Rectum (tissue), 1 donor: ENCODE measurements around a stretch of chr5.

- PRO-cap = no peak
Observed at GRCh38 chr5:131765959-131766577, 30.7 kb downstream of the FNIP1 start.

DNA sequence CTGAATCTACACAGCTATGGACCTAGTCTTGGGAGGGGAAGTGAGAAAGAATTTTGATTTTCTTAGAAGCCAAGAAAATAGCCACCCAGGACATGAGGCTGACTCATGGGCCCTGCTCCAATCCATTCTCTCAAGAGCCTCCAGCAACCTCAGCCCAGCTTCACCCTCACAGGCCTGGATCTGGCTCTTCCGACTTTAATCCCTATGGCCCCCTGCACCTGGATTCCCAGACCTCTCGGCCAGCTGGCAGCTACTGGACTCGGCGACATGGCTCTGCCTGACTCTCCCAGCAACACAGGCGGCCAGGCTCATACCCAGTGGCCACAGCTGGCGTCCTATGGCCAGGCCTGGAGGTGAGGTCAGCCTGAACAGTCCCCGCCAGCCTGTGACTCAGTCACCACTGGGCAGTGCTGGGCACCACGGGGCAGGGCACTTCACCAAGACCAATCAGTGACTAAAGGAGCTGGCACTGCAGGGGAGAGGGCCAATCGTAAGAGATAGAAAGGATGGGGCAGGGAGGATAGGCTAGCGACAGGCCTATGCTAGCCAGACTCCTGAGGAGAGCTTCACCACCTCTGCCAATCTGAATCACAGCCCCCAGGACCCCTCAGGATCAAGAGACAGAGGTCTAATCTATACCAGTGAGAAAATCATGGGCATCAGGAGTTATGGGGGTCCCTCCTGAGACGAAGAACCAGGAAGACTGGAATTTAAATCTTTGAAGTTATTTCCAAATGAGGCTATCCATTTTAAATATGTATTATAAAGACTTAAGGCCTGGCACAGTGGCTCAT, 6.1 kb upstream of the PDLIM4 start:
- PRO-cap = no peak

- PRO-cap = no peak
Observed at GRCh38 chr5:132390464-132391207, 21.1 kb downstream of the SLC22A5 start.

DNA sequence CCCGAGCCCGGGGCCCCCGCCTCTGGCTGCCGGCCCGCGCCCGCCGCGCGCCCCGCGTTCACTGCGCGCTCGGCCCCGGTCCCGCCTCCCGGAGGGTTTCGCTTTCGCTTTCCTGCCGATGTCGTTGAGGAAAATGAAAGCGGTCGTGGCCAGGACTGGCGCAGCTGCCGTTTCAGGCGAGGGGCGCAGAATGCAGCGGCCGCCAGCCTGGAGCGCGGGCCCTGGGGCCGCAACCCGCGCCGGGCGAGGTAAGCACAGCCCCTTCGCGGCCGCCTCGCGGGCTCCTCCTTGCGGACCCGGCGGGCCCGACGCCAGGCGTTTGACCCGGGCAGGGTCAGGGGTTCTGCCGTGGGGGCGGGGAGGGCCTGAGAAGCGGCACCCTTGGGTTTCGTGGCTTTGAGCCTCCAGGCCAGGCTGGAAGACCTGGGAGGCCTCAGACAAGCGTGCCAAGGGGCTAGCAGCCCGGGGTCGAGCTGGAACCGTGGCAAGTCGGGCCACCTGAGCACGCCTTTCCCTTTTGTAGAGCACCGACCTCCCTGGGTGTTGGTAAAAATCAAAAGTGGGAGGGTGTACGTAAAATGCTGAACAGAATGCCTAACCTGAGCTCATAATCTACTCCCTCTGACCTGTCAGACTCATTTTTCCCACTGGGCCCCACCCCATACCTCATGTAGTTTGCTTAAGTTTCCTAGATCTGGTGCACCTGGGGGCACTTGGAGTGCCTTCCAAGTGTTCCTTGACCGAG, 41.5 kb downstream of the SLC22A5 start:
- PRO-cap = bidirectional peak, plus-strand start at position 136 of the sequence, minus-strand start at position 53 of the sequence; bidirectional peak, plus-strand start at position 349 of the sequence, minus-strand start at position 290 of the sequence; bidirectional peak, plus-strand start at position 691 of the sequence, minus-strand start at position 649 of the sequence

DNA sequence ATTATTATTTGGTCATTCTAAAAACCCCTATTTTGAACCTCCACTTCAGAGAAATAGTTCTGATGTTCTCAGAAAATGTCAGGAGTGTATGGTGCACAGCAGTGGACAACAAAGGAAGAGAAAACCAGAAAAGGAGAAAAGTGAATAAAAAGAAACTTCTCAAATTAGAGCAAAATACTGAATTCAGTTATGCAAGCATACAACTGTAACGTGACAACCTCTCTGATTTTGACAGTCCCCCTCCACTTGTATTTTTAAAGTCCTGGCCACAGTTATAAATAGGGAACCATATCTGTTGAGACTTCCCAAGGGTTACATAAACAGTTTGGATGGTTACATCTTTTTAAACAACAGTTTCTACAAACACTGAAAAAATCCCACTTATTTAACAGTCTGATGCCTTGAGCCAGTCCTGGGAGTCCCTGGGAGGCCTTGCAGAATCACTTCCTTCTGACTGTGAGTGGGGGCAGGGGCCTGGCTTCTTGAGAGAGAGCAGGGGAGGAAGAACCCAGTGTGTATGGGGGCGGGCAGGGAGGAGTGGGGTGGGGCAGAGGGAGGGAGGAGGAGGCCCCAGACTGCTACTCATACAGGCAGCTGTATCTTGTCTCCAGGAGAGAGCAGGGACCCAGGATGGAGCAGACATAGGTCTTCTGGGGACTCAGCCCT, 53.1 kb downstream of the IRF1 start:
- PRO-cap = bidirectional peak, plus-strand start at position 610 of the sequence, minus-strand start at position 452 of the sequence

- PRO-cap = no peak
Observed at GRCh38 chr5:132459127-132459924, 31.2 kb downstream of the IRF1 start.

- PRO-cap = no peak
Observed at GRCh38 chr5:132463086-132463859, 27.3 kb downstream of the IRF1 start.

- PRO-cap = no peak
Observed at GRCh38 chr5:132471331-132472552, 18.8 kb downstream of the IRF1 start.

DNA sequence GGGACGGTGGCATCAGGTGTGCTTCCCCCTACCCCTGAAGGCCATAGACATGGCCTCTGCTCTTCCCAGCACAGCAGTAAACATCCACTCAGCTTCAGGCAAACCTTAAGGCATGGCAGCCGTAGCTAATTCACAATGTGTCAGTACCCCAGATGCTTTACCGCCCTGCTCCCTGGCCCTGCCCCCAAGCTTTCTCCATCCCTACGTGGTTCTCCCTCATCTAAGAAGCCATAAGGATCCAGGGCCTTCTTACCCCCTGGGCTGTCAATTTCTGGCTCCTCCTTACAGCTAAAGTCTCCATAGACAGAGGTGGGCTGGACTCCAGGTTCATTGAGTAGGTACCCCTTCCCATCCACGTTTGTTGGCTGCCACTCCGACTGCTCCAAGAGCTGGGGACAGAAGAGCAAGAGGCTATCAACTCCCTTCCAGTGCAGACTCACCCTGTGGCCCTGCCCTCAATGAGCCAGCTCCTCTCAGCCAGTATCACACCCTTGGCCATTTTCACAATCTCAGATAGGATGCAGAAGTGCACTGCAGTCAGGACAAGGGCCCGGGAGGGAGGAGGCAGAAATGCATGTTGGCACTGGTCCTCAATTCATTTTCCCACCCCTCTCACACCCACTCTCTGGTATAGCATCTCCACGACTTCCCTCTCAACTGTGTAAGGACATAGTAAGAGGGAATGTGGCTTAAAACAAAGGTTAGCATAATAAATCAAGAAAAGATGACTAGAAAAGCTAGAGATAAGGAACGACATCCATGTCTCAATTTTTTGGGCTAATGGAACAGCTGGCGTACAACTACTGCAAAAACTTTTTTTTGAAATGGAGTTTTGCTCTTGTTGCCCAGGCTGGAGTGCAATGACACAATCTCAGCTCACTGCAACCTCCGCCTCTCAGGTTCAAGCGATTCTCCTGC, 6.2 kb downstream of the IRF1 start:
- PRO-cap = no peak

- PRO-cap = bidirectional peak, plus-strand start at chr5:132489609, minus-strand start at chr5:132489271; bidirectional peak, plus-strand start at chr5:132489977, minus-strand start at chr5:132489703
Observed at GRCh38 chr5:132489347-132489855, 1.2 kb downstream of the IRF1 start.

- PRO-cap = no peak
Observed at GRCh38 chr5:132915669-132915914, 42.1 kb downstream of the LEAP2 start.

DNA sequence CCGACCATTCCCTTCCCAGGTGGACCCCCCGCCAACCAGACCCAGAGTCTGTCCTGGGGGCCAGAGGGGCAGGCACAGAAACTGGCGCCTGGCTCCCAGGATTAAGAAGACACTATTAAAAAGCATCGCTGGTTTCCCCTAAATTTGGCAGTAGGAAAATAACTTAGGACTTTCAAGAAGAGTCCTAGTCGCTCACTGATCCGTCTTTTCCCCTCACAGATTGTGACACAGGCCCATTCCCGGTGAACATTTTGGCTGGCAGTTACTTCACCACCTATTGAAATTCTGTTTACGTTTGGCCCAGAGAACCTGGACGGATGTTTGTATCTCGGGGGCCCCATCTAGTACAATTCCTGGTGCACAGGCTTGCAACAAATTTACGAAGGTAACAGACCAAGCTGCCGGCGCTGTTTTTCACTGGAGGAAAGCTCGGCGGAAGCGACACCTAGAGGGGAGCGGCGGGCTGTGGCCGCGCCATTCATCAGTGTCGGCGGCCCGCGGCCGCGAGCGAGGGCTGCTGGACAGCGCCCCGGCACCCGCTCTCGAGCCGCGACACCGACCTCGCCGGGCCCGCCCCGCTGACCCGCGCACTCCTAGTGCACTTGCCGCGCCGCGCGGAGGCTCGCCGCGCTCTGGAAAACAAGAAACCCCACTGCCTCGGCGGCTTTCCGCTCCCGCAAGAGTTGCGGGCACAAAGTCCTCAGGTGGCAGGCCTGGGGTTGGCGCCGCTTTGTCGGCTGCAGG, 1.5 kb downstream of the FSTL4 start:
- PRO-cap = no peak

- PRO-cap = no peak
Observed at GRCh38 chr5:133869258-133869847, 99.1 kb downstream of the C5orf15 start.

DNA sequence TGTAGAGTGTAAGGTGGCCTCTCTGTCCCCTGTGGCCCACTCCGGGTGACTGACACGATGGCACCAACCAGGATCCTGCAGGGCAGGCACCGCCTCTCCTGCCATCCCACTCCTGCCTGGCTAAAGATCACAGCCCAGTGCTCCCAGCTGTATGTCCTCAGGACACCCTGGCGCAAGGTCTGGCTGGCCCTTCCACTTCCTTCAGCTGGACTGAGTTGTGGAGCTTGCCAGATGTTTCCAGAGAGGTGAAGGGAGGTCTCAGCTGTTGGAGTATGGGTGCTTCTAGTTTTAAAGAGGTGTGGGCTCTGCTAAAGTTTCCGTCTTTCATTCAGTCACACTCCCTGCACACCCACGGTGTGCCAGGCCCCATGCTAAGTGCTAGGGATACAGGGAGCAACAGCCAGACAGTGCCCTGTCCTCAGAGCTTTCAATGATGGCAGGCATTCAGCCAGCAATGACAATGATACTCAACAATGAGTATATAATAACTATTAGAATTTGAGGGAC, 34.1 kb downstream of the C5orf15 start:
- PRO-cap = no peak

GRCh38 chr5:133938021-133938510, 30.4 kb downstream of the C5orf15 start:
- PRO-cap = no peak

- PRO-cap = no peak
Observed at GRCh38 chr5:133980281-133980969, 12.0 kb upstream of the C5orf15 start.

GRCh38 chr5:134003799-134004325, 913 bp downstream of the VDAC1 start:
- PRO-cap = bidirectional peak, plus-strand start at chr5:134004078, minus-strand start at chr5:134004077; bidirectional peak, plus-strand start at chr5:134004285, minus-strand start at chr5:134004227

GRCh38 chr5:134122063-134123164, 7.9 kb downstream of the TCF7 start:
- PRO-cap = bidirectional peak, plus-strand start at chr5:134122825, minus-strand start at chr5:134122689

GRCh38 chr5:134158322-134158825, 18.4 kb downstream of the SKP1 start:
- PRO-cap = no peak

GRCh38 chr5:134174917-134175675, 1.7 kb downstream of the SKP1 start:
- PRO-cap = no peak